Epithelial cell of esophagus (primary cell): Measurements from ENCODE around the genes BGLAP and PRCC.

GRCh38 chr1:156140760-156141647 lies 12.4 kb upstream of the SEMA4A start:
- RRBS = no CpG with 5 or more reads among the region's 20 CpGs

DNA sequence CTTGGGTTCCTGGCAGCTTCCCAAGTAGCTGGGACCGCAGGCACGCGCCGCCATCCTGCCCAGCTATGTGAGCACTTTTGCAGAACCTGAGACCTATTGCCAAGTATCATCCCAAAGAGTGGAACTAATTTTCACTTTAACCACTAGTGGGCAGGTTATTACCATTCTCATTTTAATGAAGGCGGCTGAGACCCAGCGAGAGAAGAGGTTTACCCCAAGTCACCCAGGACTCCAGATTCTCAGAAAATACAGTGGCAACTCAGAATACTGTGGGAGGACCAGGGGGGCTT lies 7.4 kb upstream of the SEMA4A start:
- RRBS = no CpG with 5 or more reads among the region's 6 CpGs

DNA sequence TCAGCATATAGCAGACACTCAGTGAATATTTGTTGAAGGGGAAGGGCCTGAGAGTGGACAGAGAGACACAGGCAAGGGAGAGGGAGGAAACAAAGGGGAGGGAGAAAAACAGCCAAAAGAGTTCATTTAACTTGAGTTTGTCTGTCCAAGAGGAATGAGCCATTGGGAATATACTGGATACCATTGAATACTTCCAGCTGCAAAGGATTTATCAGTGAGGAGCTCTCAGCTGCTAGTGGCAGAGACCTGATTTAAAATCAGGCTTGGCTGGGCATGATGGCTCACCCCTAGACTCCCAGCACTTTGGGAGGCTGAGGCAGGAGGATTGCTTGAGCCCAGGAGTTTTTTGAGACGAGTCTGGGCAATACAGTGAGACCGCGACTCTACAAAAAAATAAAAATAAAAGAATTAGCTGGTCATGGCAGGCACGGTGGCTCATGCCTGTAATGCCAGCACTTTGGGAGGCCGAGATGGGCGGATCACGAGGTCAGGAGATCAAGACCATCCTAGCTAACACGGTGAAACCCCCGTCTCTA lies 11.4 kb upstream of the BGLAP start:
- RRBS = no CpG with 5 or more reads among the region's 9 CpGs

DNA sequence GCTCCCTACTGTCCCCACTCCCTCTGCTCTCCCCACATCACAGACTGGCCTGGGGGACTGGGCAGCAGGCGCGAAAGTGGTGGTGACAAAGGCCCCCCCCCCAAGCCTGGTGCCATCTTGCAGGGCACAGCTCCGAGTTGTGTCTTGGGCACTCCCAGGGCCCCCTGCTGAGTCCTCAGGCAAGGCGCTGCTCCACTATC lies 3.3 kb upstream of the BGLAP start:
- RRBS = no CpG with 5 or more reads among the region's 4 CpGs

GRCh38 chr1:156241976-156242365 lies at the start of gene BGLAP:
Gene BGLAP (plus strand): TSS chr1:156242184.
- RRBS = no CpG with 5 or more reads among the region's 13 CpGs

DNA sequence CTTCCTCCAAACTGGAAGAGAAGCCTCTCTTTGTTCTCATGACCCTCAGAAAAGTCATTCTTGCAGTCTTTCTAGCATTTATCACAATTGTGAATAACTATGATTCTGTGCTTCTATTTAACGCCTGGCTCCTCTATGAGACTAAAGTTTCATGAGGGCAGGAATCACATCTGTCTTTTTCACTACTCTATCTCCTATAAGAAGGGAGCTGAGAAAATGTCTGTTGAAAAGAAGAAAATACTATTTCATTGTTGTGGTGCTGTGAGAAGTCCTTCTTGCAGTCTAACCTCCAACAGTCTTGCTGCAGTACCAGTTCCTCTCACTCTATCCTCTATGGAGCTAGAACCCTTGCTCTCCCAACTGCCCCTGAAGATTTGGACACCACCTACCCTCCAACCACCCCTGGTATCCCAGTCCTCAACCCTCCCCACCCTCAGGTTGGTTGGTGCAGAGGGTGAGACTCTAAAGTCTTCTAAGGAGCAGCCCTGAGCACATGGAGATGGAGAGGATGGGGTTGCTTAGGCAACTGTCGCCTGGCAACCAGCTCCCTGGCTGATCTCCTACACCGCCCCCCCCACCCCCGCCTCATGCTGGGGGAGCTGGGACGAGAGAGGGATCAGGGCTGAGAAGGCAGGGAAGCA lies 13.8 kb downstream of the MEF2D start:
- RRBS = no CpG with 5 or more reads among the region's 5 CpGs

DNA sequence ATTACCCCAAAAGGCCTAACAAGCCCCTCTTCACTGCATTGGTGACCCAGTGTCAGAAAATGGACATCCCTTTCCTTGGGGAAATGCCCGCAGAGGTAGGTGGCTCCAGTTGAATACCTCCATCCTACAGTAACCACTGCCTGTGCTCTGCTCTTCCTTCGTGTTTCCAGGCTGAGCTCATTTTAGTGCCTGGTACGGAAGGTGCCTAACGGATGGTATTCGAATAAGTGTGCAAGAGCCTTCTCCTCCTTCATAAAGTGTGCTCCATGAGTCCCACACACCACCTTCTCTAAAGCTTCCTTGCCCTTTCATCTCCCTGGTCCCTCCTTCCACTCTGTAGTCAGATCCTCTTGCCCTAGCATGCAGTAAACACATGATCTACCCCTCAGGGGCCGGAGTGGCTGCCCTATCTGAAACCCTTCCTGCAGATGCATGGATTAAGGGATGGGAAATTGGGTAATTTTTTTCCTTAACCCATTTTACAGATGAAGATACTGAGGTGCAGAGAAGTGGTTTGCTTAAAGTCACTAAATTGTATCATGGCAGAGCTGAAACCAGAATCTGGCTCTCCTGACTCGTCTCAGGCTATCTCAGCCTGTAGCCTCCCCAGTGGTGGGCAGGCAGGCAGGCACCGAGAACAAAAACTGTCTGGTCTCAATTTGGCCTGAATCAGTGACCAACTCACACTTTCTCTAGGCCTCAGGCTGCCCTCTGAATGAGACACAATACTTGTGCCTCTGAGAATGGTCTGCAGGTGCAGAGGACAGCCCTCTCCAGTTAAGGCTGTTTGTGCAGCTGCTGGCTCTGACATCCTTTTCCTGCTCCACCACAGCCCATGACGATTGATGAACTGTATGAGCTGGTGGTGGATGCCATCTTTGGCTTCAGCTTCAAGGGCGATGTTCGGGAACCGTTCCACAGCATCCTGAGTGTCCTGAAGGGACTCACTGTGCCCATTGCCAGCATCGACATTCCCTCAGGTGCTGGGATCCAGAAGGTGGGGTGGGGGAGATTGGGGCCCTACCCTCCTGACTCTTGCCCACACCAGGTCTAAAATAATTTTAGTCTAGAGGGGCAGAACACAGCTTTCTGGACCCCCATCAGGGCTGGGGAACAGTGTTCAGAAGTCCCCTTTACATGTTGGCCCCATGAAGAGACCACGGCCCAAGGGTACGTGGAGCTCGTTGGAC lies 1.4 kb downstream of the NAXE start:
- RRBS = no CpG with 5 or more reads among the region's 16 CpGs

- RRBS = no CpG with 5 or more reads among the region's 5 CpGs
Observed at GRCh38 chr1:156607979-156608591, 11.1 kb upstream of the HAPLN2 start.

GRCh38 chr1:156645278-156646511 lies 3.8 kb downstream of the BCAN start:
- RRBS = no CpG with 5 or more reads among the region's 9 CpGs

DNA sequence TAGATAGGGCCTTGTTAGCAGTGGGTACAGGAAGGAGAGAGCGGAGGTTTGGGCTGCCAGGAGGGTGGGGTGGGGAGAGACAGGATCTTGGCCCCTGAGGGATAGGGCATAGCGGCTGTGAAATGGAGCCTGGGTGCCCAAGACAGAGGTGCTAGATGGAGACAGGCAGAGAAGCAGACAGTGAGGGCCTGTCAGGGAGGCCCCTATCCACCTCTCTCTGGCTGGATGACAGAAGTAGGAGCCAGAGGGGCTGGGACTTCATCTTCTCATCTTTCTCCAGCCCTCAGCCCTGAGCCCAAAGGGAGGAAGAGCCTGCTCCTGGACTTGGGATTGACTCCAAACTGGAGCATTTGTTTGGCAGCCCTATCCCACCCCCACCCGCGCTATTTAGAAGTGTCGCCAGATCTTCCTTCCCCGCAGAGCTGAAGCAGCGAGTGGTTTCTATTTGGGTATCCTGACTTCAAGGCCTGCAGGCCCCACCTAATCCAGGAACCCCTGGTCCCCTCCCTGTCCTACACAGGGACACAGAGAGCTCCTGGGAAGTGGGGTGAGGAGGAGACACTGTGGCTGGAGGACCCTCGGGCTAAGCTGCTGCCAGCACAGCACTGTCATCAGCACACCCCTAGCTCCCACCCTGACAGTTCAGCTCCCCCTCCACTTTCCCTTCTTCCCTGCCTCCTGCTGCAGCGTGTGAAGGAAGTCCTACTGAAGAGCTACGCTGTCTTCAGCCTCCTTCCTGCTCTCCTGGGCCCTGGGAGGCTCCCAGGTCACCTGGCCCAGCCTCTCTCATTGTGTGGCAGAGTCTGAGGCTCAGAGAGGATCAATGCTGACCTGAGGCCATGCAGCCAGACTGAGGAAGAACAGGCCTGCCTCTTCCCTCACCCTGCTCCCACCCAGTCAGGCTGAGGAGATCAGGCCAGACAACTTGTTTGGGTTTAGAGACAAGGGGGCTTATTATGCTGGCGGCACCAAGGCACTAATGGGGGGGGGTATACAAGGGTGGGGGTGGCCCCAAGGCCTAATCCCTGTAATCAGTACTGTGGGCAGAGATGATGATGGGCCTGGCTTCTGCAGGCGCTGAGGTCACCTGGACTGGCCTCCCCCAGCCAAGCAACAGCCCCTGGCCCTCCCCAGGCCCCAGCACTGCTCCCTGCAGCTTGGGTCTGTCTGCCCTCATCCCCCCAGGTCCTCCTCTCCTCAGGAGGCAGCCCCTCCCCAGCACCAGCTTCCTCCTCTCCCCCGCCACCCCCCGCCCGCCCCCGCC lies 9.3 kb downstream of the NES start:
- RRBS = no CpG with 5 or more reads among the region's 16 CpGs

DNA sequence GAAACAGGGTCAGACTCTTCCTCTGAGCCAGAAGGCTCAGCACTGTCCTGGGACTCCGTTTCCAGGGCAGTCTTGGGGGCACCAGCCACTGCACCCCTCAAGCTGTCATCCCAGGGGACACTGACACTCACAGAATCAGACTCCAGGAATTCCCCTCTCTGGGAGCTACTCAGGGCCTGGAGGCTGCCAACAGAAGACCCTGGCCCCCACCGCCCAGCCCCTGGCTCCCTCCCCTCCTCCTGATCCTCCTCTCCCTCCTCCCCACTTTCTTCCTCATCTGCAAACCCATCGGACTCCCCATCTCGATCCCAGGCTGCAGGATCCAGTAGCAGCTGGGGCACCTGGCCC lies 7.6 kb downstream of the NES start:
- RRBS = no CpG with 5 or more reads among the region's 4 CpGs

DNA sequence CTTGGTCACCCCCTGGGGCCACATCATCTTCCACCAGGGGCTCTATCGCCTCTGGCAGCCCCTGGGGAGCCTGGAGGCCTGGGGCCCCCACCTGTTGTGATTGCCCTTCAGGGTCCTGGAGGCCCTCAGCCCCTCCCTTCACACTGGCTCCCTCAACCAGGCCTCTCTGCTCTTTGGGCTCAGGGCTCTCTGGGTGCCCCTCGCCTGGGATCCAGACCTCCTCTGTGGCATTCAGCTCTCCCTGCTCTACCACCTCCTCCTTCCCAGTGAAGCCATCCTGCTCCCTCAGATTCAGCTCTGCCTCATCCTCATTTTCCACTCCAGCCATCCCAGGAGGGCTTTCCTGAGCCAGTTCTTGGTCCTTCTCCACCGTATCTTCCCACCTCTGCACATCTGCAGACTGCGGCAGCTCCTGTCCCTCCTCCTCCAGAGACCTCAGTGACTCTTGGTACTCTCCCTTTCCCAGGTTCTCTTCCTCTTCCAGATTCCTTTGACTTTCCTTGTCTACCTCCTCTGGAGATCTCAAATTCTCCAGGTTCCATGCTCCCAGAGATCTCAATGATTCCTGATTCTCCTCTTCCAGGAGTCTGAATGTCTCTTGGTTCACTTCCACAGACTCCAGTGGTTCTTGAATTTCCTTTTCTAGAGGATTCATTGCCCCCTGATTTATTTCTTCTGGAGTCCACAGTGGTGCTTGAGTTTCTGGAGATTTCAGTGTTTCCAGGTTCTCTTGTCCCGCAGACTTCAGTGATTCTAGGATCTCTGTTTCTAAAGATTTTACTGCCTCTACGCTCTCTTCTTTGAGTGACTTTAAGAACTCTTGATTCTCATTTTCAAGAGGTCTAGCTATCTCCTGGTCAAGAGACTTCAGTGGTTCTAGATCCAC lies 6.0 kb downstream of the NES start:
- RRBS = no CpG with 5 or more reads among the region's 6 CpGs

- RRBS = 2% methylated on average over 16 of the region's 30 CpGs
Observed at GRCh38 chr1:156704894-156705322, 475 bp downstream of the CRABP2 start.

DNA sequence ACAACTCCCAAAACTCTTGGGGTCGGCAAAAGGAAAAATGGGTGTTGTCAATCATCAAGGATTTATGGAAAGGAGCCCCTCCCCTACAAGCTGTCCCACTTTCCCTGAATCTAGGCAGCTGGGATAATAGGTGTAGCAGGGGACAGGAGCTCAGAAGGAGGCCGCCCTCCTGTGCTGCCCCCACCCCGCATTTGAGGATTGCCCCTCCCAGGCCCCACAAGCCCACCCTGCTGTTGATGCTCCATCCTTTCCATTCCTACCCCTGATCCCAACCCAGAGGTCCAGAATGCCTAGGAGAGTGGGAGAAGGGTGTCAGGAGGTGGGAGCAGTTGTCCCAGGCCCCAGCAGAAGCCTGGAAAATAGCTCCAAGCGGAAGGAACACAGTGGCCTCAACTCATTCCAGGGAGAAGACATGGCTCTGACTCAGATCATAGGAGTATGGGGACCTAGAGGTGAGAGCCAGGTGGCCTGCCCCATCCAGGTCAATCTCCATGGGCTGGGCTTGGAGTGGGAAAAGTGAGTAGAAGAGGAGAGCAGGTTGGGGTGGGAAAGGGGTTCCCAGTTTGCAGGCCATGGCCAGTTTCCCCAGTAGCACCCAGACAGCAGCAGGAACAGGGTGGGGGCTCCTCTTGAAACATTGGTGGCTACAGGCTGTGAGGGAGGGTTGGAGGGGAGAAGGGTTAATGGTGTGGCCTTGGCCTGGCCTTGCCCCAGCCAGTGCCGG lies 2.1 kb upstream of the MRPL24 start:
- RRBS = no CpG with 5 or more reads among the region's 5 CpGs

DNA sequence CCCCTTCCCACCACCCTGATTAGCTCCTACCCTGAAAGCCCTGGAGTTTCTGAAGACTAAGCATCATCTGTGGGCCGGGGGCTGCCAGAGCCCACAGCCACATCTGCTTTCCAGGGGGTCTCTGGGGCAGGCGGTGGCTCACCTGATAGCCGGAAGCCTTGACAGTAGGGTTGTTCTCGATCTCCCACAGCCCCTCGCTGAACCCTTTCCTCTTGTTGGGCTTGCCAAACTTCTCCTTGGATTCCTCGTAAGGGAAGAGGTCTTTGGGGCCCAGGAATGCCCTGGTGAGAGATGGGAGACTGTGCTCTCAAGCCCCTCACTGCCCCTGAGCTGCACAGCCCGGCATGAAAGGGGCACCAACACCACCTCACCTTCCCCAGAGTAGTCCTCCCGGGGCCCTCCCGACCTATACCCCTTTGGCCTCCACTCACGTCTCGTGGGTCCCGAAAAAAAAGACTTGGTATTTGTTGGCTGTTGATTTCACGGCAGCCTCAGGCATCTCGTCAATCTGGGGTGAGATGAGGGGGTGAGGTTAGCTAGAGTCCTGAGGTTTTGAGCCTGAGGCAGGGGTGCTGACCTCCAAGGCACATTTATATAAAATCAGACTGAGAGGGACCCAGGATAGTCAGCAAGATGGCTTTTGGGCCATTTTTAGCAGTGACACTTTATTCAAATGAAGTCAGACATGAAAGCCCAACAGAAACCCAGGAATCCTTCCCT lies 4.1 kb upstream of the MRPL24 start:
- RRBS = 81% methylated on average over 3 of the region's 14 CpGs

- RRBS = no CpG with 5 or more reads among the region's 3 CpGs
Observed at GRCh38 chr1:156747779-156748225, 3.7 kb downstream of the HDGF start.

- RRBS = no CpG with 5 or more reads among the region's 14 CpGs
Observed at GRCh38 chr1:156766185-156767022, 931 bp upstream of the PRCC start.

GRCh38 chr1:156767023-156767719 lies at the start of gene PRCC:
Gene PRCC (plus strand): TSS chr1:156767535.
- RRBS = 2% methylated on average over 14 of the region's 36 CpGs

DNA sequence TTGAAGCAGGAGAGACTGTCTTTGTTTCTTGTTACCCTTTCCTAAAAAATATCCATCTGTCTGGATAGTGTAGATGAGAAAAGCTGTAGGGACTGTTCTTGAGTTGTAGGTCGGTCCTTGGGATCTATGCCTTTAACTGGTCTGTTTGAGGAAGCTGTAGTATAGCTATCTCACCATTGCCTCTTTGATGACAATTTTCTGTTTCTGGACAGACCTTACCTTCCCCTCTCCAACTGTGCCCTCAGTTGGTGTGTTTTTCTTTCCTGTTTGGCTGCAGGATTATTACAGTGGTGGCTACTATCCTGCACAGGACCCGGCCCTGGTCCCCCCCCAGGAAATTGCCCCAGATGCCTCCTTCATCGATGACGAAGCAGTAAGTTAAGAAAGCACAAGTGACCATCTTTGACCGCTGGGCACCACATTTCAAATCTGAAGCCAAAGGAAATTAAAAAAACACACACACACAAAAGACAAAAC lies 24.1 kb downstream of the PRCC start:
- RRBS = no CpG with 5 or more reads among the region's 5 CpGs

DNA sequence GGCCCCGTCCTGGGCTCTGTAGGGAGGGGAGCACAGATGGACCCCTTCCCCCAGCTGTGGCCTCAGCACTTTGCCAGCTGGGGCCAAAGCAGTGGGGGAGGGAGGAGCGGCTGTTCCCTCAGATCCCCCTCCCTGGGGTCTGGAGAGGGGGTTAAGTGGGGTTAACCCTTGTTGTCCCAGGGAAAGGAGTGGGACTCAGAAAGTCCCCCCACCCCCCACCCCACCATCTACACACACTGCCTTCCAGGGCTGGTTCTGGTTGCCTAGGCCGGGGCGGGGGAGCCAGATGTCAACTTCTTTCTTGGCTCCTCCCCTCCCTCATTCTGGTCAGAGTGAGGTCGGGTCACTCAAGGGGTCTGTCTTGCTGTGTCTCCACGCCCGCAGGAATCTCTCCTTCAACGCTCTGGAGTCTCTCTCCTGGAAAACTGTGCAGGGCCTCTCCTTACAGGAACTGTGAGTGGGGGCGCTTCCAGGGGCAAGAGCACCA lies 5.9 kb downstream of the NTRK1 start:
- RRBS = no CpG with 5 or more reads among the region's 9 CpGs